ENCODE measurements around a stretch of chr6.

DNA sequence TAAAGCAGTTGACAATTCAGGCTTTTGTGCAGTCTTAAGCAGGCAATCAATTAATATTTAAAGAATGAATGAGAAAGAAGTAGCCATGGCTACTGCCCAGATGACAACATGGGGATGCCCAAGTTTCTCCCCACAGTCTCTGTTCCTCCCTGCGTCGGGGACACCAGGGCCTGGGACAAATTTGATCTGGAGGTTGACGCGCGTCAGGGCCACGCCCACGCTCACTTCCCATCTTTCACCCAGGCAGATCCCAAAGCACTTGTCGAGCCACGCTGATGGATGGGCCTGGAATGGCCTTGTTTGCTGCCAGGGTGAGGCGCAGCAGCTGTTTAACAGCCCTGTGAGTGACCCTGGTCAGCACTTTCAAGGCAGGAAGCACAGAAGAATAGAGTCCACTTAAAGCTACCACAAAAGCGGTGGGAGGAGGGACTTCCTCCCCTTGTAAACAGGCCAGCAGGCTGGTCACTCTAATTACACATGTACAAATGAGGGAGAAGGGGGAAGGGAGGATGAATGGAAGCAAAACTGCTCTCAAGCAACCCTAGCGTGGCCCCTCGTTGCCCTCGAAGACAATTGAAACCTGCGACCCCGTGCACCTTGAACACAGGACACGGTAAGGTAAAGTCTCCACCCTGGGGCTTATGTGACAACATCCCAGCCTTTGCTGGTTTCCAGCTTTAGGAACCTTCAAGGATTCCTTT is 324.6 kb upstream of the JARID2 start:
- RRBS: no CpG with 5 or more reads among the region's 17 CpGs

GRCh38 chr6:14966497-14966793 is 279.4 kb upstream of the JARID2 start:
- RRBS: no CpG with 5 or more reads among the region's 6 CpGs

DNA sequence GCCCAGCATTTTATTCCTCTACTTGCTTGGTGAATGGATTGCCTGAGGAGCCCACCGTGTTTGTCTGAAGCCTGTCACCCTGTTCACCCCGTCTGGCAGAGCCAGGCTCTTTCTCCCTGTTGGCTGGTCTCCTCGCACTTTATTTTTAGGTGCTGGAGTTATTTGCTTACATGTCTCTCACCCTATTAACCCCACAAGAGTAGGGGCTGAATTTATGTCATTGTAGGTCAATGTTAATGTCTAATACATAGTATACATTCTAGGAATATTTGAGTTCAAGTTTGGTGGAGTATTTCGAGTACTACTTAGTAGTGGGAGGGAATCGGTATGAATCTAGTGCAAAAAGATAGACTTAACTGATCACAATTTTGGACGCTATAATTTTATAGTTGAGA is 10.7 kb downstream of the JARID2 start:
- RRBS: no CpG with 5 or more reads among the region's 6 CpGs

DNA sequence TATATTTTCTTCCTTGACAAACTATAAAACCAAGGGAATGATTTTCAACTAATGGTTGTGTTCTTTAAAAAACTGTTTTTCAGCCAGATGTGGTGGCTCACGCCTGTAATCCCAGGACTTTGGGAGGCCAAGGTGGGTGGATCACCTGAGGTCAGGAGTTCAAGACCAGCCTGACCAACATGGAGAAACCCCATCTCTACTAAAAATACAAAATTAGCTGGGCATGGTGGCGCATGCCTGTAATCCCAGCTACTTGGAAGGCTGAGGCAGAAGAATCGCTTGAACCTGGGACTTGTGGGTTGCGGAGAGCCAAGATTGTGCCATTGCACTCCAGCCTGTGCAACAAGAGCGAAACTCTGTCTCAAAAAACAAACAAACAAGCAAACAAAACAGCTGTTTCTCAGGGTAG is 27.5 kb downstream of the JARID2 start:
- RRBS: no CpG with 5 or more reads among the region's 5 CpGs

GRCh38 chr6:15287695-15288489 is 42.0 kb downstream of the JARID2 start:
- RRBS: no CpG with 5 or more reads among the region's 6 CpGs

DNA sequence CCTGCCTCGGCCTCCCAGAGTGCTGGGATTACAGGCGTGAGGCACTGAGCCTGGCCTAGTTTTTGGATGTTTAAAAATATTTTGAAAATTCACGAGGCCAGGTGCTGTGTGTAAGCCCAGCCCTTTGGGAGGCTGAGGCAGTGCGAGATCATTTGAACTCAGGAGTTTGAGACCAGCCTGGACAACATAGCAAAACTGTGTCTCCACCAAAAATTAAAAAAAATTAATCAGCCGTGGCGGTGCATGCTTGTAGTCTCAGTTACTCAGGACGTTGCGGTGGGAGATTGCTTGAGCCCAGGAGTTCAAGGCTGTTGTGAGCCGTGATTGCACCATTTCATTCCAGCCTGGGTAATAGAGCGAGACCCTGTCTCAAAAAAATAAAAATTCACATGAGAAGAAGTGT is 45.0 kb downstream of the JARID2 start:
- RRBS: no CpG with 5 or more reads among the region's 10 CpGs

GRCh38 chr6:15386874-15387436 is 141.1 kb downstream of the JARID2 start:
- RRBS: no CpG with 5 or more reads among the region's 6 CpGs

- RRBS: no CpG with 5 or more reads among the region's 6 CpGs
These were observed 159.7 kb downstream of the JARID2 start for GRCh38 chr6:15405640-15405980.

DNA sequence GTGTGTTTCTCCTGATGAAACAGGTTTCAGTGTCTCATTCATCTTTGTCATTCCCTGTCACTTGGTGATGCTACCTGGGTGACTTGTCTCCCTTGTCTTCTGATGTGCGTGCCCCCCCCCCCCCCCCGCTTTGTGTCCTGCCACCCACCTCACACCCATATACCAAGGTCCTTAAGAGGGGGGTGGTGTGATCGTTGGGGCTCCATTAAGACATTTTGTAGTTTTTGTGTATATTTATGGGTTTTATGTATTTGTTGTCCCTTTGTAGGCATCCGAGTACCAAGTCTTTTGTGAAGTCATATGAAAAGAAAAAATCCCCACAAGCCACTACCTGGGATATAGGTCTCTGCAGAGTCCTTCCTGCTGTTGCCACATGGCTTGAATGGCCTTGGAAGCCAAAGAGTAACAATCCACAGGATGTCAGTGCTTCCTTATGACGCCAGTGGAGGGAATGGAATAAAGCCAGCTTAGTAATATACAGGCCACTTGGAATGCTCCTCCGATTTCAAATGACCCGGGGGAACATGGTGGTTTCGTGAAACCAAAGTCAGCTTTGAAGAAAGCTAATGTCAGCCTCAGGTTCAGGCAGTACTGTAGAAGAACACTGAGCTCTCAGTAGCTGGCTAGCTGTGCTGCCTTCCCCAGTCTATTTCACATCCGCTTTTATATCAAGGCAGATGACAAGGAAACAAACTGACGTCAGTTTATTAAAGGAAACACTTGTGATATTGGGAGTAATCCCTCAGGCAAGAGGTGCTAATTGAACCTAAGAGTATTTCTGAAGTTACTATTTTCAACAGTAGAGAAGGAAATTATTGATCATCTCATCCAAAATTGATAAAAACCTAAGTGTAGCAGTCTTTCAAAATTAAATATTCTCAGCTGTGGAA is 189.2 kb downstream of the DTNBP1 start:
- RRBS: no CpG with 5 or more reads among the region's 10 CpGs

DNA sequence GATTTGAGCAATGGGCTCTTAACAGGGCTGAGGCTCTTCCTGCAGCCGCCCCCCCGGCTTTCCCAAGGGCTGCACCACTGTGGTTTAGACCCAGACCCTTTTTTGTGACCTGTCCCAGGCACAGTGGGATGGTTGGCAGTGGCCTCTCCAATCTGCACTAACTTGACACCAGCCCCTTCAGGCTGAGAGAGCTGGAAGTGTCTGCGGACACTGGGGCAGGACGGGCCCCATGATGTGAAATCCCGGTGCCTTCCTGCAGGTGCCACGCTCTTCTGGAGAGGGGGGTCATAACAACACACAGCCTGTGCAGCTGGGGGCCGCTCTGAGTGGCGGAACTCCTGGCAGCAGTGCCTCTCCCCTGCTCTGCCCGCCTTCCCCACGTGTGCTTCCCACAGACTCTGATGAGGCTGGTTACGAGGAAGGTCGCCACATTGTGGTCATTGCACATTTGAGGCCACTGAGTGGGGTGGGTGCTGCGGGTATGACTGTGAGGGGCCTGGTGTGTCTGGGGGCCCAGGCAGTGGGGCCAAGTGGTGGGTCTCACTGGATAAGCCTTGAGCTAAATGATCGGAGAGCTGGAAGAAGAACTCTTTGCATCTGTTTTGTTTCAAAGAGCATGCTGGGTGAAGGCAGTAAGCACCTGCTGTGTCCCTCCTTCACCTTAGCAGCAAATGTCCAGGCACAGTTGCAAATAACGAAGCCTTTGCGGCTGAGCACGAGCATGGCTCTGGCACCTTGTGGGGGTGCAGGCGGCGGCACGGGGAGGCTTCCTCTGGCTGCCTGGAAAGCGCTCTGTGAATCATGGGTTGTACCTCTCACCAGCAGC is 145.1 kb downstream of the DTNBP1 start:
- RRBS: no CpG with 5 or more reads among the region's 21 CpGs

DNA sequence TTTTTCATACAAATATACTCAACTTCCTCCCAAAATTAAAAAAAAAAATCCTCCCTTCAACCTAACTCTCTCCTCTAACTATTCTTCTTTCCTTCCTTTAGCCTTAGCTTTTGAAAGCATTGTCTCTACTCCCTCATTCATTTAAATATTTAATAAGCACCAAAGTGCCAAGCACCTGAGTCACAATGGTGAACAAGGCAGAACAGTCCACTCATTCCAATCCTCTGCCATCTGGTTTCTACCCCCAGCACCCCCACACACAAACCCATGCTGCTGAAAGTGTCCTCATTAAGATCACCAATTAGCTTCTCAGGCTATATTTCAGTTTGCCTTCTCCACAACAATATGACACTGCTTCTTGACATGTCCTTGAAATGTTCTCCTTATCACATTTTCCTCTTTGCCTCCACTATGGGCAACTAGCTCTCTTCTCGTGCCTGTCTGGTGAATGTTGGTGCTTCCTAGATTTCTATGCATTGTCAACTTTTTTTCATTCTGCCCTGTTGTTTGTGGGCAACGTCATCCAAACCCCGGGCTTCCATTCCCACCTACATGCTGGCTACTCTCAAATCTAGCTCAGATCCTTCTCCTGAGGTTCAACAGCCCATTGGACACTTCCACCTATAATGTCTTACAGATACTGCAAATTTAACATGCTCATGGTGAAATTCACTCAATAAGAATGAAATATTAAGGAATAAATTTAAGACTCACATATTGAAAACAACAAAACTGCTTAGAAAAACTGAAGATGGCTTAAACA is 76.2 kb downstream of the DTNBP1 start:
- RRBS: no CpG with 5 or more reads among the region's 3 CpGs

DNA sequence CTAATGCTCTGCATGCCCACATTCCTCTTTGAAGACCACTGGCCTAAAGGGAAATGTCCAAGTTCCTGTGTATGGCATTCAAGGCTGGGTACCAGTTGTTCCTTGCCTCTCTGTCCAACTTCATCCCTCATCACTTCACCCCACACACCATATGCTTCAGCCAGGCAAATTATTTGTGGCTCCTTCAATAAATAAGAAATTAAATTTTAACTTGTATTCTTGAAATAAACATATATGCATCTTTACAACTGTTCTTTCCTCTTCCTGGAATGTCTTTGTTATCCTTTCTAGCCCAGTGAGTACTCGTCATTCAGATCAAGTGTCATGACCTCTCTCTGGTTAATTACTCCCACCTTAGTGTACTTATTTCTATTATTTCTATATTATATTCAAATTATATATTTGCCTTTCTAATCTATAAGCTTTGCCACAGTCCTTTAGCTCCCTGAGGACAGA is 74.3 kb downstream of the DTNBP1 start:
- RRBS: no CpG with 5 or more reads among the region's 1 CpG

DNA sequence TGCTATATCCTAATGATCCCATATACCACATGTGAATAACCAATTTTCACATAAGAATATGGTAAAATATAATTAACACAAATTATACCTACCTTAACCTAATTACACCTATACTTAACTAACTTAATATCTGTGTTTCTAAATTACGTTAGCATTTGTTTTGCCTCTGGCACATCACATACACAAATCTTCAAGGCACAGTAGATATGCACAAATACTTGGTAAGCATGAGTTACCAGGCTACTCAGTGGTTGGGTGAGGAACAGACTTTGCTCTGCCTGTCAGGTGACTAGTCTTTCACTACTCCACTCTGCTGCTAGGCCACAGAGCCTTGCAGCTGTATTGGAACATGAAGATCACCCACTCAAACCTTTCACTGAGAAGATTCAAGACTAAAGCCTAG is 47.1 kb downstream of the DTNBP1 start:
- RRBS: no CpG with 5 or more reads among the region's 1 CpG

GRCh38 chr6:16134756-16135818 is 6.2 kb downstream of the MYLIP start:
- RRBS: no CpG with 5 or more reads among the region's 3 CpGs

DNA sequence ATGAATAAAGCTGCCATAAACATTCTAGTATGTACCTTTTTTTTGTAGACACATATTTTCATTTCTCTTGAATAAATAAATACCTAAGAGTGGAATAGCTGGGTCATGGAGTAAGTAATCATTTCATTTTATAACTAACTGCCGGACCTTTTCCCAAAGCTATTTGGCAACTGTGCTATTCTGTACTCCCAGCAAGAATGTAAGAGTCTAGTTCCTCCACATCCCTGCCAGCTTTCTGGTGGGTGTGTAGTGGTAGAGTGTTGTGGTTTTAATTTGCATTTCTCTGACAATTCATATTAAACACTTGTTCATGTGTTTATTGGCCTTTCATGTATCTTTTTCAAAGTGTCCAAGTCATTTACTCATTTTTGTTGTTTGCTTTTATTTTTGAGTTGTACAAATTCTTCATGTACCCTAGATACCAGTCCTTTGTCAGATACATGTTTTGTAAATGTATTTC is 7.7 kb downstream of the MYLIP start:
- RRBS: no CpG with 5 or more reads among the region's 1 CpG

- RRBS: no CpG with 5 or more reads among the region's 4 CpGs
These were observed 8.2 kb downstream of the MYLIP start for GRCh38 chr6:16136970-16137687.

- RRBS: no CpG with 5 or more reads among the region's 8 CpGs
These were observed 22.8 kb downstream of the MYLIP start for GRCh38 chr6:16151344-16152441.

DNA sequence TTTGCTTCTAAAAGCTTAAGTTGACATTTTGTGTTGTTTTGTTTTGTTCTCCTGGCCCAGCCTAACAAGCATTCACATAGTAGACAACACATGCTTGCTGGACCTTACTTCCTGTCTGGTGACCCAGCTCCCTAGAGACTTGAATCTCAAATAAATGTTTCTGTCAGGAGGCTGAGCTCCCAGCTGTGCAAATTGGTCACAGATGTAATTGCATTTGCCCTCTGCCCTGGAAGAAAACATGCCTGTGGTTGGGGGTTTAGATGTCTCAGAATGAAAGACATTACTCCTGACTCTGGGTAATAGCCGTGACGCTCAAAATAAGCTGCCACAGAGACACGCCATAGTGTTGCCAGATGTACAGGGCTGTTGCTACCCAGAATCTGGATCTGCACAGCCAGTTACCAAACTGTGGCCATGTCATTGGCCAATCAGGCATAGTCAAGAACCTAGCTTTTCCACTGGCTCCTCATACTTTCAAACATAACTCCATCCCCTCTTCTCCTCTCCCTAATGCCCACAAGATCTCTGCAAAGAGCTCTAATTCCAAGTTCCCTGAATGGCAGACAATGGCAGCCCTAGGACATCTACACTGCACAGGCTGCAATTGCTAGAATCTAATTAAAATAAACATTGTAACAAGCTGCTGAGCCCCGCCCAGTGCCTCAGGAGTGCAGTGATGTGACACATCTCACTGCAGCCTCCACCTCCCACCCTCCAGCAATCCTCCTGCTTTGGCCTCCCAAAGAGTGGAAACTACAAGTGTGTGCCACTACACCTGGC is 32.9 kb upstream of the GMPR start:
- RRBS: no CpG with 5 or more reads among the region's 4 CpGs

- RRBS: no CpG with 5 or more reads among the region's 12 CpGs
These were observed 120.3 kb downstream of the GMPR start for GRCh38 chr6:16358698-16359122.

DNA sequence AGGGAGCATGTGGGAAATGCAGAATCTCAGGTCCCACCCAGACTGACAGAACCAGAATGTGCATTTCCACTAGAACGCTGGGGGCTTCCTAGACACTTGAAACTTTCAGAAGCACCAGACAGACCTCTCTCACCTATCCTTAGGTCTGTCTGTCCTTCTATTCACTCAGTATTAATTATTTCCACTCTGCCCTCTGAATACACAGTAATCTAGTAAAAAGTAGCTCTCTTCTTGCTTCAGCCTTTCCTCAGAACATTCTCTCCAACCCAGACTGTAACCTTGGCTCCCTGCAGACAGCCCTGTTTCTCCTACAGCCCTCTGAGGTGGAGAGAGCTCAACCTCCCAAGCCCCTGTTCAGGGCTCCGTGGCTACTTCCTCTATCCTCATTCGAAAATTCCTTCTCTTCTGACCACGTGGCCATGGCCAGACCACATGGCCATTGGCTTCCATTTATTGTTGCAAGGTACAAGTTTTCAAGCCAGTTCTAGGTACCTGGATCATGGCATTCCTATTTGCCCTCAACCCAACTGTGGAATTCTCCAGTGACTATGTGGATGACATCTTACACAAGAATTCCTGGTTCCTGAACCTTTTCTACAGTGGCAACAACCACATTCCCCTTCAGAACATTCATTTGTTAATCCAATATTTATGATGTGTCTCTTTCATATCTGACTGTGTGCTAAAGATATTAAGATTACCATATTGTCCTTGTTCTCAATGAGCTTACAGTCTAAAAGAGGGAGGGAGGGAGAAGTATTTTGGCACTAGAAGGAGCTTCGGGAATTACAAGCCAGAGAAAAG is 161.8 kb downstream of the GMPR start:
- RRBS: no CpG with 5 or more reads among the region's 5 CpGs

All from brain (tissue), 1 donor.